Measurements from ENCODE around the genes ASXL3, RPRD1A and SLC39A6.

DNA sequence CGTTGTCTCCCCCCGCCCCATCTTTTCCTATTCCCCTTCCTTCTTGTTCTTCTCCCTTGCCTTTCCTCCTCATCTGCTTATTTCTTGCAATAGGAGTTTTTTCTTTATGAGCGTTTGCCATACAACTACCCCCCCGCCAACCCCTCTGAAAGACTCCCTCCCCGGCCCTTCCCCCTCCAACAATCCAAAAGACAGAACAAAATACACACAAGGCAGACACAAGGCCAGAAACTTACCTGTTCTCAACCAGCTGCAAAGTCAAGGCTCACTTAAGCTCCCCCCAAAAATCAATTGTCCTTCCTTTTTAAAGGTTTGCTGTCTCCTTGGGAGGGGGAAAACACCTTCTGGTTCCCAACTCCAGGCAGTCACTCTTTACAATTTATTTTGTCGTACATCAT is 393 bp downstream of the KLHL14 start:
- PRO-cap = no peak

DNA sequence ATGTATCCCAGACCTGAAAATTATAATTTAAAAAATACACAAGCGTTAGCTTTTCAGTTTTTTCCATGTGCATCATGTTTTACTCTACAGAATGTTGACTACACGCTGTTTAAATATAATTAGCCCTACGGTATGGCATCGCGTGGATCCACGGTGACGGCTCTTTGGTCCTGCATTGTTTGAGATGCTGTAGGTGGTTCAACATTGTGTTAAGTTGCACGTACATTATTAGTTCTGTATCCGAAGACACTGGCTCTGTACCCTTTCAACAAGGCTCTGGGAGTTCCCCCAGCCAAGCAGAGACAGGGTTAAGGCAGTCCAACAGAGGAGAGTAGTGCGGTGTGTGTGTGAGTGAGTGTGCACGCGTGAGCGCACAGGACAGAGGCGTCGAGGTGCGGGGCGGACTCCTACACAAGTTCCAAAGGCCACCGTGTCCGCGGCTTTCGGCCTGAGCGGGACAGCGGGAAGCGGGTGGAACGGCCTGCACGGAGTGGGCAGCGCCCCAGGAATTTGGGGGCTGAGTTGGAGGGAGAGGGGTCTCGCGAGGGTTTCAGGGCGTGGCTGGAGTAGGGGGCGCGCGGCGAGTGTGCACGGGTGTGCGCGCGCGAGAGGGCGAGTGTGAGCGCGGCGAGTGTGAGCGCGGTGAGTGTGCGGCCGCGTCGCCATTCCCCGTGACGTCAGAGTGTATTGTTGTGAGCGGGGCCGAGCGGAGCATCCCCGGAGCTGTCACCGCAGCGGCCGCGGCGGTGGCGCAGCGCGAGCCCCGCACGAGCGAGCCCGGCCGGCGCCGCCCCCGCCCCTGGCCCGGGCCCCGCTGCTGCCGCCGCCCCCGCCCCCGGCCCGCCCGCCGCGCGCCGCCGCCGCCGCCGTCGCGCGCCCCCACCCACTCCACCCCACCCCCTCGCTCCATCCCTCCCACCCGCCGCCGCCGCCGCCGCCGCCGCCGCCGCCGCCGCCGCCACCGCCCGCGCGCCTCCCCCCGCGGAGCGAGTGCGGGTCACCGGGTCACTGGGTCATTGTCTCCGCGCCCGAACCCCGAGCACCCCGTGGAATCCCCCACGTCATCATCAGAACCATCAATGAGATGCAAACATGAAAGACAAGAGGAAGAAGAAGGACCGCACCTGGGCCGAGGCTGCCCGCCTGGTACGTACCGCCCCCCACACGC is at the start of gene ASXL3:
ASXL3 (plus strand) TSS at position 680 of the 1,168 bp plus-strand sequence.
- PRO-cap = unidirectional peak, plus-strand start at position 175 of the sequence; unidirectional peak, minus-strand start at position 679 of the sequence; unidirectional peak, minus-strand start at position 753 of the sequence; unidirectional peak, minus-strand start at position 801 of the sequence

- PRO-cap = no peak
Observed at GRCh38 chr18:33819771-33820286, 241.8 kb downstream of the ASXL3 start.

GRCh38 chr18:34121401-34121993 is 103.2 kb downstream of the NOL4 start:
- PRO-cap = no peak

- PRO-cap = unidirectional peak, plus-strand start at chr18:34493344
Observed at GRCh38 chr18:34493162-34493522, 217.0 kb upstream of the DTNA start.

GRCh38 chr18:34822031-34822609 is 112.0 kb downstream of the DTNA start:
- PRO-cap = no peak

GRCh38 chr18:35083223-35083813 is 42.1 kb downstream of the MAPRE2 start:
- PRO-cap = no peak

DNA sequence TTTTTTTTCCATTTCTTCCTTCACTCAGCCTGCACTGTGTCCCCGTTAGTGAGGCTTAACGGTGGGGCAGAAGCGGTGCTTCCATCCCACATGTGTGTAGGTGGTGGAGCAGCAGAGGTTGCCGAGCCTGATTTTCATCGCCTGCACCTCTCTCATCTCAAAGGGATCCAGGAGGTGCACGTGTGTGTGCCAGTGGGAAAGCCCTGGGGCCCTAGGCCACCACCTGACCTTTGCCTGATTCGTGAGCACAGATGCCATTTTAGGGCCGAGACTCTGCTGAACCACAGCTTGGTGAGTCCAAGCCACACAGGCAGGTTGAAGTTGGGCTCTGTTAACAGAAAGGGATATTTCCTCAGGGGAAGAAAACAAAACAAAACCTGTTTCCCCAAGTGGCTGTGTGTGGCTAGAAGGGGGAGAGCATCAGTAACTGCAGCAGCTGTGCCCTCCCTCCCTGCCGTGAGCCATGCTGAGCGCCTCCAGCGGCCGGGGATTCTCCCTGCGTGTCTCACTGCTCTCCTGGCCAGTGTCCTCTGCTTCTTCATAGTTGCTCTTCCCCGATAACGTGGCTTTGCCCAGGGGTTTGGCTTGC is 81.5 kb downstream of the MAPRE2 start:
- PRO-cap = no peak

- PRO-cap = no peak
Observed at GRCh38 chr18:35267692-35268235, 22.3 kb downstream of the ZSCAN30 start.

DNA sequence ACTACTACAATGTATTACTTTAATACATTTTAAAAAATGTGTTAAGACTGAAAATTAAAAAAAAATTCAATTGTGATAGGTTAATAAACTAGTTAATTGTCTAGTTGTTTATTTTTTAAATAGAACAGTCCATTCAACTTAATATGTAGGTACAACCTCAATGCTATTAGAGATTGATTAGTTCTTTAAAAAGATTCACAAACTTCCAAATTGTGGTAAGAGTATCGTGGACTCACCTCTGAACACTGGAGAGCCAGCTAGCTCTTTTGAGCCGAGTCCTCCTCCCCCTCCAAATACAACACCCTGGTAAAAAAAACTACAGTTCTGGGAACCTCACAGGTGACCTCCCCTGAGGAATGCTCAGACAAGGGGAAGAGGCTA is 8.5 kb downstream of the ZNF24 start:
- PRO-cap = no peak

- PRO-cap = no peak
Observed at GRCh38 chr18:35477922-35478980, 19.5 kb downstream of the INO80C start.

DNA sequence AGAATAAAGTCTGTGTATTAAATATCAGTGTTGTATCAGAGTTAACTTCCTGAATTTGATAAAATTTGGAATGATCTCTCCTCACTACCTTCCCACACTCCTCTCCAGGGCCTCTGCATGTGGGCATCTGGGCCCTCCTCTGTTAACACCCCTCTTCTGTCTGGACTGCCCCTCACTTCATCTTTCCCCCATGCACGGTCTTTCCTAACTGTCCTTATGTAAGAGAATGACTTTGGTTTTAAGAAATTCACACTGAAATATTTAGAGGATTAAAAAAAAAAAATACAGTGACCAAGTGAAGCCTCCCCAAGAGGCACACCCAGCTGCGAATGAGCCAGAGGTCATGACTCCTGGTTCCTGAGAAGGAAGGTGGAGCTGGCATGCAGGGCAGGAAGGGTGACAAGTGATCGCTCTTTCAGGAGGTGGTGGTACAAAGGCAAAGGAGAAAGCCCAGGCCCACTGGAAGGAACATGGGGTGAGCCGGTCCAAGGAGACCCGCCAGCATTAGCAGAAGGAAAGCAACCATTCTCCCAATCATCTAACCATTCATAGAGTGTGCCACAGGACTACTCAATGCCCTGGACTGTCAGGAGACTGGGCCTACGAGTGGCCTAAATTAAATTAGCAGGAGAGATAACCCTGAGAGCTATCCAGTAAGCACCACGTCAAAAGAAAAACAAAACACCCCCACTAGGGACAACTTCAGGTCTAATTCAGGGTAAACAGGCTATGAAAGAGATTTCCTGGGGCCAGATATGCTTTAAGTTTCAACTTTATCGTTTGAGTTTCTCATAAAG is 7.8 kb downstream of the INO80C start:
- PRO-cap = no peak

GRCh38 chr18:35491168-35492082 is 6.3 kb downstream of the INO80C start:
- PRO-cap = no peak

- PRO-cap = no peak
Observed at GRCh38 chr18:35525751-35526580, 28.2 kb upstream of the INO80C start.

DNA sequence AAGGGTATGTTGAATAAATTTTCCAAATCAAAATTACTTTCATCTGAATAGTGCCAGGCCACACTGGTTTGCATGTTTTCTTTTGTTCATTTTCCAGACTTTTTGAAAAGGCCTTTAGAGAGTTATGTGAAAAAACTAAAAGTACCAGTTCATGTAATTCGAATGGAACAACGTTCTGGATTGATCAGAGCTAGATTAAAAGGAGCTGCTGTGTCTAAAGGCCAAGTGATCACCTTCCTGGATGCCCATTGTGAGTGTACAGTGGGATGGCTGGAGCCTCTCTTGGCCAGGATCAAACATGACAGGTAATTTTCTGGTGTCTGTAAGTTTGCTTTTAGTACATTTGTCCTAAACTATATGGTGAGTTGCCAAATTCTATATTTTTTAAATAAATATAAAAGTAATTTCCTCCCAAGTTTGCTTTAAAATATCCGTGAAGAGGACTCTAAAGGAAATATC is 101.8 kb downstream of the GALNT1 start:
- PRO-cap = no peak

GRCh38 chr18:36066734-36068070 is at the start of gene RPRD1A:
RPRD1A (minus strand) TSS chr18:36067559.
- PRO-cap = bidirectional peak, plus-strand start at chr18:36067303, minus-strand start at chr18:36067238; bidirectional peak, plus-strand start at chr18:36067722, minus-strand start at chr18:36067559

DNA sequence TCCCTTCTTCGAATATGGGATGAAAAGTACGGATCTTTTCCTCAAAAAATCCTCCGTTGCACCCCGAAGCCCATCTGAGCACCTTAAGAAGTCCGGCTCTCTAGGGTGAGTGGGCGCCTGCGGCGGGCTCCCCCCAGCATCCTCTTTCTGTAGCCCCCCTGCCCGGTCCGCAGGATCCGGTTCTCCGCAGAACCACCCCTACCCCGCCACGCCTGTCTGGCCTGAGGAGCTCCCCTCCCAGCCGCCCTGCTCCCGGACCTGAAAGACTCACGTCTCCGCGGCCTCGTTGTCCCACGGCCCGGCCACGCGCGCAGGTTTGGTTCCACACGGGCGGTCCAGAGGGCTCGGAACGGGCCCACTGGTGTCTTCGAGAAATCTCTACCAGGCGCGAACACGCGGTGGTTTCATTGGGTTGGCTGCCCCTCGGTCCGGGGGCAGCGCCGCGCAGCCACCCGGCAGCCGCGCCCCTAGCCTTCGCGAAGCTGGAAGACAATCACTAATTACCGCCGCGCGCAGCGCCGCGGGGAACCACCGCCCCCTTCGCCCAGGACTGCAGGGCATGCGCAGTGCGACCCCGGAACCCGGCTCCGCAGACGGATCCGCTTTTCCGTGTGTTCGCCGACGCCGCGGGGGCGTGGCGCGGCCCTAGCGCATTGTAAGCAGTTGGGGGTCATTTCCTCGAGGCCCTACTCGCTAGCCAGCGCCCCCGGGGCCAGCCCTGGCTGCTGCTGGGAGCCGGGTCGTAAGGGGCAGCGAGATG is at the start of gene SLC39A6:
SLC39A6 (minus strand) TSS at position 498 of the 760 bp plus-strand sequence.
- PRO-cap = bidirectional peak, plus-strand start at position 715 of the sequence, minus-strand start at position 552 of the sequence

GRCh38 chr18:36140635-36141405 is 11.1 kb downstream of the ELP2 start:
- PRO-cap = no peak

DNA sequence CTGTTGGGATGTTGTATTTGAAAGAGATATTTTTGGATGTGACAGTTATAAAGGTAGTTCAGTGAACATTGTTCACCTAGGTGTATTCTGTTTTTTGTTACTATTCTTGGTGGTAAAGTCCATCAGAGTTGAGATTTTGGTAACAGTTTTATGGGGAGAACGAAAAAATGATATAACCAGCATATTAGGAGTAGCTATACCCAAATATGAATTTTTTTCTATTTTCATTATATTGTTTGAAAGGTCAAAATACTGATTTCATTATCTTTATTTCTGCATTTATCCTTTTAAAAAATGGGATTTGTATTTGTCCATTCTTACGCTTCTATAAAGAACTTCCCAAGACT is 14.3 kb downstream of the ELP2 start:
- PRO-cap = no peak

DNA sequence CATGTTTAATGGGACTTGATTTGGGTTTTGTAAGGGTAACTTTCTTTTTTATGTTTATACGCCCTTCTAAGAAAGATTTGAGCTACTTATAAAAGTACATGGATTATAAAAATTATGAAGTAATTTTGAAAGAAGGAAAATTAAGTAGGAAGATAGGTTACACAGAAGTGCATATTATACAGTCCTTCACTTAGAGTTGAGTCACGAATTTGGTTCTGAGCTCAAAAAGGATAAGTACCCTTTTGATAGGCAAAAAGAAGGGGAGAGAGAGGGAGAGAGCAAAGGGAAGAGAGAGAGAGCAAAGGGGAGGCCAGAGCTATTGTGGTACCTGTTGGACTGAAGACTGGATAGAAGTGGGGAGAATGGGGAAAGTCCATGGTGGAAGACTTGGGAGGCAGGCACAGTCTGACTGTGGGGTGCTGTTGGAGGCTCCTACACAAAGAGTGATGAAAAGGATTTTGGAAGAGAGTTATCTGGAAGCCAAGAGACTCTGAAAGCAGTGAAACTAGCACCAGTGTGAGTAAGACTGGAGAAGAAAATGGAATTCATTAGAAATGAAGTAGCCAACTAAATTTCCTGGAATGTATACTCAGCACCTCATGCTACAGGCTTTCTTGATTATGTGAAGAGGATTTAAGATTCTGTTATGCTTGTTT is 27.6 kb downstream of the ELP2 start:
- PRO-cap = no peak

Data from left lung (tissue), 1 donor.